Neural cell (in vitro differentiated cells): ENCODE results near the gene TTLL5.

DNA sequence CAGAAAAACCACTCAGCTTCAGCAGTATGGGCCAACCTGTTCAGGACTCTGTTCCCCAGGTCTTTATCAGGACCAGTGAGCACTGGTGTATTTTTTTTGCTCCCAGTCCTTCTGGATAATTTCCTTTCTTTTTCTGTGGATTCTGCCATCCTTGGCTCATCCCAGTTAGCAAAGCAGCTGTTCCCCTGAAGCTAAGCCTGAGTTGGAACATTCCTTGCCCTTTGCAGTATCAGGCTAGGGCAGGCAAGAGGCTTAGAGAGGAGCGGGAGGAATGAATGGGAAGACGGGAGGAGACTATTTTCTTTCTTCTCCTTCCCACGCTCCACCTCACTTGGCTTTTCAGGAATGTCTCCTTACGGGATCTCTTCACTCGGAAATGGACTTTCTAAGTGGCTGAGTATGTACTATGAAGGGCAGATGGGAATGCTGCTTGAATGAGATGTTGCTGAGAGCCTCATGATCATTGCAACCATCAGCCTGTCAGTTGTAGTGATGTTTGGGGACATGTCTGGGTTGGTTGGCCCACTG, 29.2 kb downstream of the ERG28 start:
- RAMPAGE, long total RNA, result no peak

DNA sequence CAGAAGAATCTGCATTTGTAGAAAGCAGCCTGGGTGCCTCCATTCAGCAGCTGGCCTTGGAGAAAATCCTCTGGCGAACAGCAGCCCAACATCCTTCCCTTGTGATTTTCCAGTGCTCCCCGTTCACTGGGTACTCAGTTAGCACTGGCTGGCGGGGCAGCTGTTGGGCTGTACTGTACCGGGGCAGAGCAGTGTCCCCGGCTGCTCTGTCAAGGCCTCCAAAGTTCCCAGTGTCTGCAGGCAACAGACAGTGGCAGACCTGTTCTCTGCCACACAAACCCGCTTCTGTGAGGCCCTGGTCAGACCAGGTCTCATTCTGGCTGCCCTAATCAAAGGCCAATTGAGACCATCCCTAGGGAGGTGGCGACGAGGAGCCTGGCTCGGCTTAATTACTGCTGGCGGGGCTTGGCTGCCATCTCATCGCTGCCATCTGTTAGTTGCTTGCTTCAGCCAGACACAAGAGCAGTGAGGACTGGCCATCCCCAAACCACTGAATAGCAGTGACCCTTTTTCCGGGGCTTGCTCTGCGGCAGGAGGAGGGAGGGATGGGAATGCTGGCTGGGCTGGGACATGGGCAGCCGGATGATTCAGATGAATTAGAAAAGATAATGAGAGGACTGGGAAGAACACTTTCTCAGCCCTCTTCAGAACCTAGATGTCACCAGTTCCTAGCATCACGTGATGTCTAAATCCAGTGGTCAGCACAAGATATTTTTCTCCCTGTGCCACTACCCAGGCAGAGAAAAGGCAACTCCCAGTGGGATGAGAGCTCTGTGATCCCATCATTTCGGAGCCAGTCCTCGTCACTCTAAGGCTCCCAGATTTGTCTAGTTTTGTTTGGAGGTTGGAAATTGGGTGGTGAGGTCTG, 24.5 kb downstream of the ERG28 start:
- RAMPAGE, long total RNA, result no peak

GRCh38 chr14:75645994-75646665, 14.5 kb downstream of the ERG28 start:
- RAMPAGE, long total RNA, result no peak

DNA sequence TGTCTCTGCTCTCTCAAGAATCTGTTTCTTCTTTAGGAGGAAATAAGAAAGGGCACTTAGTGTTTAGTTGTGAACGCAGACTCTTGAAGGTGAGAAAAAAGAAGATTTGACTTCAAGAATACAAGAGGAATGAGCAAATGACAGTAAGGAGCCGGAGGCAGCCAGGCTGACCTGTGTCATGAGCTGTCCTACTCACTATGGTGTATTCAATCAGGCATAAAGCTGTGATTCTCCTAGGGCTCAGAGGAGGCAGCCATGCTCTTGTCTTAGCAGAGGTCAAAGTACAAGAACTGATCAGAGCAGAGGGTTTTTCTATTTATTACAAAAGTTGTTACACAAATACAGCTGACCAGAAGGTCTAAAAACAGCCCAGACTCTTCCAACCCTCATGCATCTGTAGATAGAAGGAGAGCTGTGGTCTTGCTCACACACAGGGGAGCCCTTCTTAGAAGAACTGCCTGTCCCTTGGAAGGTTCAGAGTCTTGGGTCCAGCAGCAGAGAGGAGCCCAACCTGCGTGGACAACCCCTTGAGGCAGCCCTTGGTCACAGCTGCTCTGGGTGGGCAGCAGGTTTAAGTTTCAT, 10.0 kb downstream of the ERG28 start:
- RAMPAGE, long total RNA, result no peak

- RAMPAGE, long total RNA, result start-site peak on the minus strand at chr14:75660801-75660891, 3,405 and 2,057 reads in 2 replicates
Measured at GRCh38 chr14:75660691-75662002, at the start of gene TTLL5. Gene TTLL5, plus strand, starts transcription at chr14:75661246.

- RAMPAGE, long total RNA, result no peak
Measured at GRCh38 chr14:75831219-75831888, 150.4 kb downstream of the TGFB3 start.

- RAMPAGE, long total RNA, result no peak
Measured at GRCh38 chr14:75979588-75980576, 1.9 kb downstream of the TGFB3 start.

- RAMPAGE, long total RNA, result no peak
Measured at GRCh38 chr14:75993823-75994156, 8.2 kb downstream of the IFT43 start.

DNA sequence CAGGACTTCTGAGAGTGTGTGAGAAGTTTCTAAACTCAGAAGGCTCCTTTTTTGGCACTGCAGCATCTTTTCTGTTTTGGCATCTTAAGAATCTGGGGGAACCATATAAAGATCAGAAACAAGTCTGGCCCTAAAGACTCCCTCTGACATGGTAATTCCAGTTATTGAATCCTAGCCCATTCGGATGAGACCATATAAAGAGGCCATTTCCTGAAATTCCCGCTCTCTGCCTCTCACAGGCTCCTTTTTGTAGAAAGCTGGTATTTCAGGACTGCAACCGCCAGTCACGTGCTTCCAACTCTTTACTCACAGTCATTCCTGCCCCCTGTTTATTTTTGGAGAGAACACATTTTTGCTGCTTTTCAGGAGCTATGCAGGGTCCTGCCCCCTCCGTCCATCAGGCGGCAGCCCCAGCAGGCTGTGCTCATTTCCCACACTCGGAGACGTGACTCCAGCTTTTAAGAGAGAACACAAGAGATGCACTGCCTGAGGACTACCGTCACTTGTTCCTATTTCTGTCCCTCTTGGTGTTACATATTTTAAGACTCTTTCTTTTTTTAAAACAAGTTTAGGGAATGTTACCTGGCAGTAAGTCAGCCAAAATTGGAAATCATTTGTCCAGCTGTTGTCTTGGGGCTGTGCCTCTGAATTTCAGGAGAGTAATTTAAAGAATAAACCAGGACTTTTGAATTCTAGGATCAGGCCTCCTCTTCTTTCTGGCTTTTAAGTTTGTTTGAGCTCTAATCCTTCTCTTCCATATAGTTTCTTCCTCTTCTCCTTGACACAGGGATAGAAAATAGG, 26.9 kb downstream of the IFT43 start:
- RAMPAGE, long total RNA, result no peak

DNA sequence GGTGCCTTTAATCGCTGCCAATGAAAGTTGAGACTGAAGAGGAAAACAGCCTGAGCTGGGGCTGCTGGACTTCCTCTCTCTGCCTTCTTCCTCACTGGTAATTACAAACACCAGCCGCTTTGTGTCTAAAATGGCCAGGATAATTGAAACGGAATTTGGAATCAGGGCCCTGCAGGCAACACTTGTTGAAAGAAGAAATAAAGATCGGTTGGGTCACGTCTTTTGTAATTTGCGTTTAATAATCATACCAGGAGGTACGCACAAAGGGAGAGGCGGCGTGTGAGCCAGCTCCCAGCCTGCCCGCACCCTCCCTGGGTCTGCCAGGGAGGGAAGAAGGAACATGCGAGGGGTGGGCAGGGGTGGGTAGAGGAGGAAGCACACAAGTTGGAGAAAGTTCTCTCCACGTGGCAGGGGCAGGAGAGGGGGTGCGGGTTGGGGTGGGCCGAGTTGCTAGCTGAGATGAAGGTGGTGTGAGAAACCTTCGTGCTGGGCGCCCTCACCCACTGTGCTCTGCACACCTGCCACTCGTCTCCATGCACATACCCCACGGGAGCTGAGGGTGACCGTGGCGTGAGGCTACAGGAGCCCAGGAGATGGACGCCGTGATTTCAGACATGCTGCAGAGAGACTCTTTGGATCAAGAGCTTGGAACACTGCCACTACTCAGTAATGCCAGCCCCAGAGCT, 51.2 kb upstream of the GPATCH2L start:
- RAMPAGE, long total RNA, result no peak

GRCh38 chr14:76191351-76191793, 39.6 kb downstream of the GPATCH2L start:
- RAMPAGE, long total RNA, result no peak

GRCh38 chr14:76762265-76763026, 1.2 kb downstream of the VASH1 start:
- RAMPAGE, long total RNA, result no peak

DNA sequence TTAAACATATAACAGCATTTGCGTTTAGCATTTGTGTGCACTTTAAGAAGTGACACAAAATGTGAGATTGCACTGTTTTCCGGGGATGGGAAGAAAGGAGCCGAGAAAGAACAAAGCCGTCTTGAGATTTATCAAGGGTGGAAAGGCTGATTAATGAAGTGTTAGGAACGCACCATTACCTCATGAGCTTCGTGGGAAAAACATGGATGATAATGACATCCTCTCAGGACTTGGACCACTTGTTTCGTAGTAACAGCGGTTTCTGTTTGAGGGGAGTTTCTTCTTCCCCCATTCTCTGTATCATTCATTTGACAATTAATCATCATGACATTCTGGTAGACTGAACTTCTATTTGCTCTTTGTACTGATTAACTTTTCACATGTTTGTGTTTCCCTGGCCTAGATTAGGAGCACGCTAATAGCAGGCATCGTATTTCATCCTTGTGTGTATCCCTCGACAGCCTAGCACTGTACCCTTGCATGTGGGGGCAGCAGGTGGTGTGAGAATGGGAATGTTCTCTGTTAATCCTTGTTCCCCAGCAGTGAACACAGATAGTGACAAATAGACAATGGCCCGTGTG, 8.0 kb downstream of the LRRC74A start:
- RAMPAGE, long total RNA, result no peak

GRCh38 chr14:76894263-76894798, 68.1 kb downstream of the LRRC74A start:
- RAMPAGE, long total RNA, result no peak

DNA sequence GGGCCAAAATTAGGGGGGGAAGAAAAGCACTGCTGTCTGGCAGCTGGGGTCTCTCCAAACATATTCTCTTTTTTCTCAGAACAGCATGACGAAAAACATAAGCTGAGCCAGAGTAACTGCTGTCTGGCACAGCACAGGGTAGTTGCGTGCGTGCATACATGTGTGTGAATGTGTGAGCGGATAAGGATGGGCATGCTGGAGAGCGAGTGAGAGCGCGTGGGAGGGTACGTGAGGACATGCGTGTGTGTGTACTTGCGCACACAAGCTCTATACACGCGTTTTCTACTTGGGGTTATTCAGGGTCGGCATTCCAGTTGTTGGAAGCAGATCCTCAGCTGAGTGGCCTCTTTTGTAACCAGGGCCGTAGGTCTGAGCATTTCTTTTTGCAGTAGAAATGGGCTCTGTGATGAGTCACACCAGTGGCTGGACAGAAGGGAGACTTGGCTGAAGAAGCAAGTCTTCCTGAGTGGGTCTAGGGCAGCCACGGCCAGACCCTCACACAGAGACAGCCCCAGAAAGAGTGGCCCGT, 77.9 kb downstream of the LRRC74A start:
- RAMPAGE, long total RNA, result no peak

DNA sequence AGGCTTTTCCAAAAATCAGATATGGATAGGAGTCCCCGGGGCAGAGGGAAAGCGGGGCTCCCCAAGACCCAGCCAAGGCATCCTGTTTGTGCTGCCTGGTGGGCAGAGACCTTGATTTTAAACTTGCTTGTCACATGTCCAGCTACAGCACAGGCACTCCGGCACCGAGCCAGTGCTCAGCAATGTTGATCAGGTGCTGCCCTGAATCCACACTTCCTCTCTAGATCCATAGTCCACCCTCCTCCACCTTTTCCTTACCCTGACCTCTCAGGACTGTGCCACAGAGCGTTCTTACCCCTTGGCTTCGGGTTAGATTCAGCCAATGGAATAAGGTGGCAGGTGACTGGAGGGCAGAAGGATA, 80.3 kb downstream of the IRF2BPL start:
- RAMPAGE, long total RNA, result no peak

DNA sequence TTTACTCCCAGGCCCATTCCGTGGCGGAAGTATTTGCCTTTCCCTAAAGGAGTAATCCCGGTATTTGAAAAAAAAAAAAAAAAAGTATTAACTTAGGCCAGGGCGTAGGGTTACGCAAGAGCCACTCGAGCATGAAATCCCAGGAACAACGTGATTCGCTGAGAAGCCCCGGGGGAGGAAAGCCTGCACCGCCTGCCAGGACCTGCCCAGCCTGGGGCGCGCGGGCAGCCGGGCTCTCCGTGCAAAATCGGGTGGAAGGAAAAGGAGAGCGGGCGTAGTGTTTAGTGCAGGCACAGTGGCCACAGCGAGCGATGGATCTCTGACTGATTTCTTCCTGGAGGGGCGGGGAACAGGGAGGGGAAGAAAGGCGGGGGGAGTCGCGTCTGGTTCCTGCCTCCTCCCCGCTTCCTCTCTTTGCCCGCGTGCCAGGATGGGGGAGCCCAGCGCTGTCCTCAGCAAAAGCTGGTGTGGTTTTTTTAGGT, 4.8 kb upstream of the IRF2BPL start:
- RAMPAGE, long total RNA, result no peak

GRCh38 chr14:77075981-77076933, 21.8 kb upstream of the CIPC start:
- RAMPAGE, long total RNA, result no peak

DNA sequence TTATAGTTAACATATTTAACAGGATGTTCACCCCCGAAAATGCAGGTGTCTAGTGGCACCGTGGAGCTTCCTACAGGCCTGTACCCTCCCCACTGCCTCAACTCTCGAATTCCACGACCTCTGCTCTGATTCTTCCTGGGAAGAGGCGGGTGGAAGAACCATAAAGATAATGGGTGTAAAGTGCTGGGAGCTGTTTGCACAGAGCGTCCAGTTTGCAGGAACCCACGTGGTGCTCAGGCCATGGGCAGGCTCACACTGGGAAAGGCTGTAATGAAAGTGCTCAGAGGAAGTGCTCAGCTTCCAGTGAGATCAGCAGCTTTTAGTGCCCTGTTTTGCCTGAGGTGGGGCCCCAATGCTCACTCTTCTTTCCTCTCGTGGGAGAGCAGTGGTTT, 2.7 kb downstream of the TMEM63C start:
- RAMPAGE, long total RNA, result no peak

- RAMPAGE, long total RNA, result no peak
Measured at GRCh38 chr14:77318022-77318432, 2.7 kb downstream of the POMT2 start.